SJSA1 (cell line): ENCODE data around the genes WWC1 and C5orf58.

DNA sequence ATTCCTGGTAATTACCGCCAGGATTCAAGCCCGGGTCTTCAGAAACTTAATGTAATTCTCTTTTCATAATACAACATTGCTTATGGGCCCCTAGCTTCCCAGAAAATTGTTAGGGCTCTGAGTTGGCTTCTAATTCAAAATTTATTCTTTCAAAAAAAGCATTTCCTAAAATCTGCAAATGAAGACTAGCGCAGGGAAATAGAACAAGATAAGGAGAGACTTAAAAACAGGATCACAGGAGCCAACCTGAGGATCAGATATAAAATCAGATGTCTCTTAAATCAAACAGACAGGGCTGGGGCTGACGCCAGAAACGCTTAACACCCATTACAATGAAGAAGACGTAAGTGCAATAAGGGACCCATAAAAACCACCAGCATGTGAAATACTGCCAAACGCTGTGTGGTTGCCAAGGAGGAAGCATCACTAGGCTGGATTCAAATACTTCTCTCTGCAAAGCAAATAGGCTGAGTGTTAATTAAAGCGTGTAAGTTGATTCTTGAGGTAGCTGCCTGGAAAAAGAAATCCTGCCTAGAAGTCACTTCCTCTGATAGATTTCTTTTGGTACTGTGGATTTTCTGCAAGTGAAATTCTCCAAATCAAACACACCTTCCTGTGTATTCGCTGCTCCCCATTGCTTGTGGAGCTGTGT is 74.4 kb upstream of the ATP10B start:
- RAMPAGE, long total RNA: no peak

DNA sequence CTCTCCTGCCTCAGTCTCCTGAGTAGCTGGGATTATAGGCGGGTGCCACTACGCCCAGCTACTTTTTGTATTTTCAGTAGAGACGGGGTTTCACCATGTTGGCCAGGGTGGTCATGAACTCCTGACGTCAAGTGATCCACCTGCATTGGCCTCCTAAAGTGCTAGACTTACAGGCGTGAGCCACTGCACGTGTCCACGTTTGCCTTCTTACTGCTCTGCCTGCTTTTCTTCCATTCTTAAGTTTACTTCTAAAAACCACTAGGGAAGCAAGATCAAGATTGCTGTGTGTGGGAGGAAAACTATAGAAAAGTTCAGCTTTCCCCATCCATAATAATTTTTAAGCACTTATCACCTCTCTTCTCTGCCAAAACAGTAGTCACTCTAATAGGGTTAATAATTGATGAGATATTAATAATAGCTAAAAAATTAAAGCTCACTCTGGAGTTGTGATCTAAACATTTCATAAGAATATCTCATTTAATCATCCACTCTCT is 317.1 kb upstream of the ATP10B start:
- RAMPAGE, long total RNA: no peak

DNA sequence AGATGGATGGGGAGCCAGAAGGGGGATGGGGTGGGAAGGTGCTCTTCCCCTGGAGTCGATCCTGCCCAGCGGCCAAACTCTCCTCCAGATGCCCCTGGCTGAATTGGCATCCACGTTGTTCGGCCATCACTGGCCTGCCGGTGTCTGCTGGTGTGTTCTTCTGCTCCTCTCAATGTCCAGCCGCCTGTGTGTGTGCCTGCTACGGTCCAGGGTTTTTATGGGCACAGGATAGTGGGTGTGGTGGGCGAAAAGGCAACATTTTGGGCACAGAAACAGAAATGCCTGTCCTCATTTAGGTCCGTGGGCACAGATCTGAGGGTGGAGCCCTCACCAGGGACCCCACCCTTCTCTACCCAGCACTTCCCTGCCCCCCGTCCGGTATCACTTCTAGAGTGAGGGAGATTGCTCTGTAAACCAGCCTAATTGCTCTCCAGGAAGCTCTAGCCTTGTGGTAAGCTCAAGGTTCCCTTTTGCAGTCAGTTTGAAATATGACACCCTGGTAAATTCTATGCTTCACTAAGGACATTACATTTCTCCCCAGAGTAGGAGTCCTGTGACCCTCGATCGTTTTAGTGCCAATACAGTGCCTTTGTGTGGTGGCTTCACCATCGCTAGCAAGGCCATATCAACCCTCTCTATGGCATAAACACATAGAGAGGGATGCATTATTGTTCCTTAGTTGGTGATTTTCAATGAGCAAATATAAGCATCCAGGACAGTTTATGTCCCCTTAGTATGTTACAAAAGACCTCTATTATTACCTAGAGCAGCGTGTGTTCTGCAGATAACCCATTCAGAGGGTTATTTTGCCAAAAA is 410.2 kb downstream of the MAT2B start:
- RAMPAGE, long total RNA: no peak

DNA sequence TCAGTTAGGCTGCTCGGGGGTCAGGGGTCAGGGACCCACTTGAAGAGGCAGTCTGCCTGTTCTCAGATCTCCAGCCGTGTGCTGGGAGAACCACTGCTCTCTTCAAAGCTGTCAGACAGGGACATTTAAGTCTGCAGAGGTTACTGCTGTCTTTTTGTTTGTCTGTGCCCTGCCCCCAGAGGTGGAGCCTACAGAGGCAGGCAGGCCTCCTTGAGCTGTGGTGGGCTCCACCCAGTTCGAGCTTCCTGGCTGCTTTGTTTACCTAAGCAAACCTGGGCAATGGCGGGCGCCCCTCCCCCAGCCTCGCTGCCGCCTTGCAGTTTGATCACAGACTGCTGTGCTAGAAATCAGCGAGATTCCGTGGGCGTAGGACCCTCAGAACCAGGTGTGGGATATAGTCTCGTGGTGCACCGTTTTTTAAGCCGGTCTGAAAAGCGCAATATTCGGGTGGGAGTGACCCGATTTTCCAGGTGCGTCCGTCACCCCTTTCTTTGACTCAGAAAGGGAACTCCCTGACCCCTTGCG is 833.8 kb upstream of the TENM2 start:
- RAMPAGE, long total RNA: no peak

DNA sequence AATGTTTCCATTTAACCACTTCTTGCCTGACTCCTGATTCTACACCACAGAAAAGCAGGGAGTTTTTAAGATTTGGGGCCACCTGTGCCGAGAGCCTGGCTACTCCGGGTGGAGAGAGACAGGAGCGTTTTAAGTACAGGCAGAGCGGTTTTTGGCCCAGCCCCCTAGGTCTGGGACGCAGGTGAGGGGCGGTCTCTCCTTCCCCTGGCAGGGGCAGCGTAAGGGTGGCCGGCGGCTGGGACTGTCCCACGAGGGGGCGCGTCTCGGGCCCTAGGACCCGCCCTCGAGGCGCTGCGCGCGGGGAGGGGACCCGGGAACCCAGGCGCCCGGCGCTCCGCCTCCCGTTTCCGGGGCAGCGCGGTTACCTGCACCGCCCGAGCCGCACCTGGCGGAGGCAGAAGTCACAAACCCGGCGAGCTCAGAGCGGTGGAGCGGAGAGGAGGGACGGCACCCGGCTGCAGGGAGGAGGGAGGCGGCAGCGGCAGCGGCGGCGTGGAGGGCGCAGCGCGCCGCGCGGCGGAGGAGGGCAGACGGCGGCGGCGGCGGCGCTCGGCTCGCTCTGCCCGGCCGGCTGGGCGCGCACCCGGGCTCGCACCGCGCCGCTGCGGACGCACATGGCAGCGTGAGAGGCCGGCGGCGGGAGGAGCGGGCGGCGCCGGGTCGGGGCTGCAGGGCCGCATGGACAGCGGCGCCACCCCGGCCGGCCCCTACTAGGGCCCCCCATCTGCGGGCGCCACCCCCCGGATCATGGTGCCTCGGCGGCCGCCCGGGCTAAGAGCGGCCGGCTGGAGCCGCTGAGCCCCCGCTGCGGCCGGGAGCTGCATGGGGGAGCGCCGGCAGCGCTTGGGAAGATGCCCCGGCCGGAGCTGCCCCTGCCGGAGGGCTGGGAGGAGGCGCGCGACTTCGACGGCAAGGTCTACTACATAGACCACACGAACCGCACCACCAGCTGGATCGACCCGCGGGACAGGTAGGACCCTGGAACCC is at the start of gene WWC1:
Gene WWC1, plus strand, starts transcription at position 344 of the 987 bp plus-strand sequence.
- RAMPAGE, long total RNA: no peak

DNA sequence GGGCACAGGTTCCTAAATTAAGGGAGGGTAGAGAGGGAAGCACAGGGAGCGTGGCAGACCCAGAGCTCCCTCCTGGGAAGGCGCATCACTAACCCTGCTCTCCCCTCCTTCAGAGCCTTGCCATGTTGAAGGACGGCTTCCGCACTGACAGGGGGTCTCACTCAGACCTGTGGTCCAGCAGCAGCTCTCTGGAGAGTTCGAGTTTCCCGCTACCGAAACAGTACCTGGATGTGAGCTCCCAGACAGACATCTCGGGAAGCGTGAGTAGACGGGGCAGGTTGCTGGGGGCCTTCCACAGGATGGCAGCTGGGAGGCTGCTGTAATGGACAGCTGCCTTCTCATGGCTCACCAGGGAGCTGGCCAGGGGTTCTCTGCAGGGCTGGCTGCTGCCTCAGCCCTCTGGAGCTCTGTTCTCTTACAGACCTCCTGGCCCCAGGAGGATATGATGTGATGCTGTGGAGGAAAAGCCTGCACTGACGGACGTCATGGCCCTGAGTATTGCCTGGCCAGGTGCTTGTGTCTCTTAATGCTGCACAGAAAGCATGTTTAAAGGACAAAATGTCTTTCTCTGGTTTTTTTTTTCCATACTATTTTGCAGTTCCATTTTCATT is 77.8 kb upstream of the RARS1 start:
- RAMPAGE, long total RNA: no peak

- RAMPAGE, long total RNA: no peak
These were observed 13.2 kb downstream of the PANK3 start for GRCh38 chr5:168565937-168566482.

GRCh38 chr5:169027381-169027780 is 273.6 kb downstream of the SLIT3 start:
- RAMPAGE, long total RNA: no peak

DNA sequence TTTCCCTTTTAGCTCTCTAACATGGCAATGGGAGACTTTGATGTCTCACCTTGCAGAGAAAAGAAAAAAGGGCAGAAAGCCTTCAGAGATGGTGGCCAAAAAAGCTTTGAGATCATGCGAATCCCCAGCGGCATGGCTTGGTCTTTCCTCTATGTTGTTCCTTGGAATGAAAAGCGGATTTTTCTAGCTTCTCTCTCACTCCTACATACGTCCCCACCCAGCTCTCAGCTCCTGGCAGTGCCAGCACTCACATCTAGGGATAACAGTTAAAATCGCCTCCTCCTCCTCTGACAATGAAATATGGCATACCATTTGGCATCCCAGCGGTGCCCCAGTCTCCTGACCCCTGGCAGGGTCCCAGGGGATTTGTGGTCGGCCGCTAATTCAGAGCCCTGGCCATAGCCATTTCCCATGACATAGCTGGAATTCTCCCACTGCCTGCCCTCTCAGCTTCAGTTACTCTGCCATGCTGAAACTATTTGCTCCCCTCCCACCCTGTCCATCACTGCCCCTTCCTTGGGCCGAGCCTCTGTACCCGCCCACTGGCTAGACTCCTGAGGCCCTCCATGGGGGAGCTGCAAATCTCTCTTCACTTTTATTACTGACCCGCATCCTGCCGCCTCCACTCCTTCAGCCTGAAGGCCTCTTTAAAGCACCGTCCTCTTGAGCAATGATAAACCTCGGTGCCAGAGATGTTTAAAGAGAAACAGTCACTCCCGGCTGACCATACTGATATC is 139.9 kb downstream of the SLIT3 start:
- RAMPAGE, long total RNA: no peak

- RAMPAGE, long total RNA: no peak
These were observed 1.4 kb downstream of the SLIT3 start for GRCh38 chr5:169299156-169300372.

DNA sequence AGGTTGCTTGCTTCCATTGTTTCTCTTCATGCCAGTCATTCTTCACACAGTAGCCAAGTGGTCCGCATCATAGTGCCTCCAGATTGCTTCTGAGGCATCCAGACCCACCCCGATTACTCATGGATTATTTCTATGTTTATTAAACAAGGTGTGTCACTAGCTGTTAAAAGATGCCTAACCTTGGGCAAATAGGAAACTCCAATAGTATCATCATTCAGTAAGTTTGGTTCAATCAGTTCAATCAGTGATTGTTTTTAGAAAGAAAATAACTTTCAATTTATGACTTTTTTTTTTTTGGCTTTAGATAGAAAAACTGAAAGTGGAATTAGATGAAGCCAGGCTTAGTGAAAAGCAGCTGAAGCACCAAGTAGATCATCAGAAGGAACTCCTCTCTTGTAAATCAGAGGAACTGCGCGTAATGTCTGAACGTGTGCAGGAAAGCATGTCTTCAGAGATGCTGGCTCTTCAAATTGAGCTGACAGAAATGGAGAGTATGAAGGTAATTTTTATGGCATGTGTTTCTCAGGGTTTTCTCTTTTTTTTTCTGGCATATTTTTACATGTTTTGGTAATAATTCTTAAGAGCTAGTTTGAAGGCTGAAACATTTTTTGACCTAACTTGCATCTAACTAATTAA is 9.6 kb downstream of the SPDL1 start:
- RAMPAGE, long total RNA: no peak

DNA sequence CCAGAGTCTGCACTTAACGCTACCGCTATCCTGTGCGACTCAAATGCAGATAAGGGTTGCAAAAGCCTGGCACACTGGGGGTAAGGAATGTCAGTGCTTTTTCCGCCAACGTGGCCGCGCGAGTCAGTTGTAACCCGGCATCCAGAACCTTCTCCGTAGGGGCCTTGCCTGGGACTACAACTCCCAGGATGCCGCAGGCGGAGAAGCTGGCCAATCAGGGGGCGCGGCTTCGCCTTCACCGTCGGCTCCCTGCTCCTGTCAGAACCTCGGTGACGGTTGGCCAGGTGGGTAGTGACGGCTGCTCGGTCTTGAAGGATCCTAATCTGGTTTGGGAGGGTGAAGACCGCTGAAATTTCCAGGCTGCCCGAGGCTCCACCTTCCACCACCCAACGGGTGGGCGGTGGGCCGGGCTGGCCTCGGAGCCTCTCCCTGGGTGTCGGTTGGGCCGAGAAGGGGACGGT is at the start of gene C5orf58:
Gene C5orf58, plus strand, starts transcription at position 262 of the 461 bp plus-strand sequence.
- RAMPAGE, long total RNA: no peak

GRCh38 chr5:170268284-170268798 is 29.2 kb downstream of the LCP2 start:
- RAMPAGE, long total RNA: no peak

- RAMPAGE, long total RNA: no peak
These were observed 26.9 kb downstream of the LCP2 start for GRCh38 chr5:170270525-170271287.

DNA sequence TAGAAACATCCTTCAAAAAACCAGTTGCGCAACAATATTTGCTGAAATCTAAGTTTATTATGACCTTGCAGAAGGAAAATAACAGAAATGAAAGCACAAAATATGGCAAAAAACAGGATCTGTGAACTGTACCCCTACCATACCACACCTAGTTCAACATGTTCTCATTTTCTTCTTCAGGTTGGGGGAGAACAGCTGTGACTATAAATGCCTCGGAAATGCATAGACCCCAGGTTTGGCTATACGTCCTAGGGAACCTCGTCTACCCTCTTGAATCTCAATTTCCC is 1.4 kb downstream of the LCP2 start:
- RAMPAGE, long total RNA: no peak

- RAMPAGE, long total RNA: no peak
These were observed 5.4 kb upstream of the LCP2 start for GRCh38 chr5:170302713-170303604.

- RAMPAGE, long total RNA: no peak
These were observed 12.7 kb upstream of the LCP2 start for GRCh38 chr5:170310282-170310748.

DNA sequence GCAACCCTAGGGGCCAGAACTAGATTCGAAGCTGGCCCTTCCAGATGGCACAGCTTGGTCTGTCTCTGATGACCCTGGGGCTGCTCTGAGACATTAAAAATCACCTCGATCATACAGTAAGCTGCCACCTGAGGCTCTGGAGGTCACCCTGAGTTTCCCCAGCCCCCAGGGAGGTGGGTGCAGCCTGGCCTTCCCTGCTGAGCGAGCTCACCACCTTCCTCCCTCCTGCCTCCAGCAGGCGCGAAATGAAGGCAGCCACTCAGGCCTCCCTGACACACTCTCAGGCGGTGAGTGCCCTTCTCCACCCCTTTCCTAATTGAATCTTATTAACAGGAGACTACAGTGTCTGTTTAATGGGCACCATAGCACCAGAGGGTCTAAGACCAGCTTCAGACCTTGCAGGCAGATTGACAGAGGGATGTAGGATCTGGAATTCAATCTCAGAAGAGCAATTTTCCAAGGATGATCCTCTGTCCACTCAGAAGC is 1.6 kb upstream of the KCNMB1 start:
- RAMPAGE, long total RNA: no peak

- RAMPAGE, long total RNA: no peak
These were observed 129.4 kb downstream of the KCNIP1 start for GRCh38 chr5:170632748-170634082.

DNA sequence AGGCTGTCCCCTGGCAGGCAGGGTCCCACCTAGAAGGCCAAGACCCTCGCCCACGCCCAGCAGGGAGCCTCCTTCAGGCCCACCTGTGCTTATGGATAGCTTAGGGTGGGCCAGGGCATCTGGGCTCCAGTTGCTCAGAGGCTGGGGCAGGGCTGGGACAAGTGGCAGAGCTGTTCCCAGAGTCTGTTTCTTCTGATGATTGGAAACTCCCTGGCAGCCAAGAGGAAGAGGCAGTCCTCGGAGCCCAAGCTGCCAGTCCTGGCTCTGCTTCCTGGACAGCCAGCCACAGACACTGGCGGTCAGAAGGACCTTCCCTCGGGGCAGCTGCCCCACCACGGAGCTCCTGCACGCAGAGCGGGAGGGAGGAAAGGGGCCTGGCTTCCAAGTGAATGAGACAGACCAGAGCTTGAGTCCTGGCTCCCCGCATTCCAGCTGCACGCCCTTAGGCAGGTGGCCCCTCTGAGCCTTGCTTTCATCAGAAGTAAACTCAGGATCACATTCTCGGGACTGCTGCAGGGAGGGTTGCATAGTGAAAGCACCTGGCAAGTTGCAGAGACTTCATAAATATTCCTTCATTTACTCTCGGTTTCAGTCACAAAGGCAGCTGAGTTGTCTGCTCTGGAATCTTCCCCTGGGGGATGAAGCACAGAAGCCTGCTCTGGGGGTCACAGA is 37.9 kb upstream of the GABRP start:
- RAMPAGE, long total RNA: no peak